Omental fat pad (tissue), 4 donors: ENCODE measurements around a stretch of chr21.

DNA sequence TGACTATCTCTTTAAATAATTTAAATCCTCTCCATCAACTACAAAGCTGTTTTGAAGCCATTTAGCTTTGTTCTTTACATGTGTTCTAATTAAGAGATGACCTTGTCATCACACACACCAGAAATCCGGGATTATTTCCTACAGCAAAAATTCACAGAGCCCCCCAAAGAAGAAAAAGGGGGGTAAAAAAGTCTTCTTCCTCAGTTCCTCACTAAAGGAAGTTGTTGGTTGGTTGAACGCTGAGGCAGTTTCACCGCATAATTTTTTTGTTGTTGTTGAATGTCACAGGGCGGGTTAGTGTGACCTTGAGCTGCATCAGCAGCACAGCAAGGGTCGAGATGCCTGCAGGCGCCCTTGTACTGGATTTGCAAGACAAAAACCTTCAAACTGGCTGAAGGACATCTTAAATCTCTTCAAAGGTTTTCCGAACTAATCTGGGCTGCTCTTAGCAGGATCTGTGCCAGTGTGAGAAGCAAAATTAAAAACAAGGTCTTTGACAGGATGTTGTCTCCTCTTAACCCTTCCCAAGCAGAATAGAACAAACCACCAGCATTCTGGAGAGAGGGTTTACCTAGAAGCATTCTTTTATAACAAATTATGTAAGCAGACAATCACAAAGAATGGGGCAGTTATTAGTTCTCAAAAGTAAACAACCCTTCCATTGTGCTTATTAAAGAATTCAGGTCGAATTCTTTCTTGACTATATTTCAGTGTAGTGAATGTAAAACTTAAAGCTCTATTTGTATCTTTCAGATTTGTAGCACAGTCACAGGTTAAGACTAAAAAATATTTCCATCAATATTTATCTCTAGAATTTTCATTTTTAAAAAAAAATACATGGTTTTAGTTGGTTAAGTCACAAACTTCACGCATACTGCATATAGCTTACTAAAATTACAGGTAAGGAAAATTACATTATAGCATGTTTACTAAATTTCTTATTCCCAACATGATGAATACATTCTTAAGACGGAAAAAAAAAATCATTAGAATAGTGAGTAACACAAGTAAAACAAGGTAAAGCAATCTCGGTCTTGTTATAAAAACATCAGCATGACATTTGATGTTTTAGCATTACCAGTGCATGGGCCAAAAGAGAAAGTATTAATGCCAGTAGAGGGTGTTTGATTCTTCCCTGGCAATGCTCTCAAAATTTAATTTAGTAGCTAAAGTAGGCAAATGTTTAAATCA lies 59.2 kb downstream of the NRIP1 start:
- PRO-cap, result no peak
- RAMPAGE, long total RNA, 4 experiments, result no peak in any of the 4 experiments

GRCh38 chr21:15052438-15053450 lies 12.1 kb downstream of the NRIP1 start:
- PRO-cap, result no peak
- RAMPAGE, long total RNA, 4 experiments, result no peak in any of the 4 experiments

DNA sequence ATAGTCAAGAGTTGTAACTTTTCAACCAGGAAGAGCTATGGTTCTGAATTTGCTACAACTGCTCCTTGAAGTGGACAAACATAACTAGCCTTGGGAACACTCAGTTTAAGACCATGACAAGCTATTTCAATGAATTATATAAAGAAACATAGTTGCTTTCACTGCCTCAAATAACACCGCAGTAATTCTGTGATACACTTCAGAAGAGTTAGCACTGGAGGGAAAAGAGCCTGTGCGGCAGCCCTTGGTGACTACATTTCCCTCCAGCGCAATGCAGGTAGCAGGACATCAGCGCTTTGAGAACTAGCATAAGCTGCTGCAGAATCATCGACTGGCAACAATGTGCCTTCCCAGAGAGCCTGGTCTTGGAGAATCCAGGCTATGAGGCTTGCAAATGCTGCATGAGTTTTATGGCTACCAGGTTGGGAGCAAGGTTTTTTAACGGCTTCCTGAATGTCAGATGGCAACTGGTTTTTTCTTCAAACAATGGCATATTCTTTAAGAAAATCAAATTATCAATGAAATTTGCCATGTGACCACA lies 7.5 kb downstream of the NRIP1 start:
- PRO-cap, result no peak
- RAMPAGE, long total RNA, 4 experiments, result no peak in any of the 4 experiments

DNA sequence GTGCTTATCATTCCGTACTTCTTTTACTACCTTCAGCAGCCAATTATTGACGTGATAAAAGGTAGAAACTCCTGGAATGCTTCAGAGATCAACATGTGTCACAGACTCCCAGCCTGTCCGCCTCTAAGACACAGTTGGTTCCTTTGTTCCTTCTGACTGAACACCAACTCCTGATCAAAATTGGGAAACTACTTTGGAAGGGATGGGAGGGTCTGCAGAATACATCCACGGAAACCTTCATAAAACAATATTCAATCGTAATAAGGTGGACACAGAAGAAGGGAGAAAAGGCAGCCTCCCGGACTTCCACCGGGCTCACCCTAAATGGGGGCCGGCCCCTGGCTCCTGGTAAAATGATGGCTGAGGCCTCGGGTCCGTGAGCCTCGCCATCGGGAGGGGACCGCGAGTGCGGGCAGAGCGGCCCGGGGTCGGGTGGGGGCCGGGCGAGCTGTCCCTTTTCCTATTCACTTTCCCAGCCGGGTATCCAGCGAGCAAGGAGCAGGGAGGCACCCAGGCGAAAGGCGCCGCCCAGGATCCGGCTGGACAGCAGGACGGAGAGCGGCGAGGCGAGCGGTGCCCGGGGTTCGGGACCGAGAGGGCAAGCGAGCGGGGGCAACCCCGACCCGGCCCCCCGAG lies 875 bp downstream of the NRIP1 start:
- PRO-cap, result no peak
- RAMPAGE, long total RNA, 4 experiments, result no peak in any of the 4 experiments

- PRO-cap, result no peak
- RAMPAGE, long total RNA, 4 experiments, result no peak in any of the 4 experiments
These were observed 86.8 kb upstream of the USP25 start for GRCh38 chr21:15643024-15643315.

- PRO-cap, result no peak
- RAMPAGE, long total RNA, 4 experiments, result no peak in any of the 4 experiments
These were observed 47.9 kb downstream of the USP25 start for GRCh38 chr21:15777615-15778151.

- PRO-cap, result no peak
- RAMPAGE, long total RNA, 4 experiments, result no peak in any of the 4 experiments
These were observed 52.6 kb downstream of the USP25 start for GRCh38 chr21:15781935-15783235.

- PRO-cap, result no peak
- RAMPAGE, long total RNA, 4 experiments, result start-site peak on the plus strand in 3 of 4 experiments, at chr21:16194186-16194573 at its widest, 18 to 41 reads per replicate
These were observed 464.4 kb downstream of the USP25 start for GRCh38 chr21:16193879-16194813.

DNA sequence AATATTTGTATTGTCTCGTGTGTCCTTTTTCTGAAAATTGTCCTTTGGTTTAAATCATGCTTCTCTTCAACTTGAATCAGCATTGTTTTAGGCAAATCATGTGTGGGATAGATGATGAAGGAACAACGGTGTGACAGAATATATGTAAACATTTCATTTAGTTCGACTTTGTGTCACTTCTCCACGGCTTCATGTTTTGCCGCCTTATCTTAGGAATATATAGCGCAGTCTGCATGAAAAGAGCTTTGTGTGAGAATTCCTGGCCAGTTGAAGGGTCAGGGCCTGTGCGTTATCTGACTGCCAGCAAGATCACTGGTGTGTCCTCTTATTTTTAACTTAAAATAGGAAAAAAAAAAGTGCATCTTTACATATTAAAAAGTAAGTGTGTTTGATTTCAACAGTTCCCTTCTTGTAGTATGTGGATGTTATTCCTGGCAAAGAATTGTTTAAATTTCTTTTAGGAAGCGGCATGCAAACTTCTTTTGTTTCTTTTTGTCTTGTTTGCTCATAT lies 465.1 kb downstream of the USP25 start:
- PRO-cap, result no peak
- RAMPAGE, long total RNA, 4 experiments, result no peak in any of the 4 experiments

DNA sequence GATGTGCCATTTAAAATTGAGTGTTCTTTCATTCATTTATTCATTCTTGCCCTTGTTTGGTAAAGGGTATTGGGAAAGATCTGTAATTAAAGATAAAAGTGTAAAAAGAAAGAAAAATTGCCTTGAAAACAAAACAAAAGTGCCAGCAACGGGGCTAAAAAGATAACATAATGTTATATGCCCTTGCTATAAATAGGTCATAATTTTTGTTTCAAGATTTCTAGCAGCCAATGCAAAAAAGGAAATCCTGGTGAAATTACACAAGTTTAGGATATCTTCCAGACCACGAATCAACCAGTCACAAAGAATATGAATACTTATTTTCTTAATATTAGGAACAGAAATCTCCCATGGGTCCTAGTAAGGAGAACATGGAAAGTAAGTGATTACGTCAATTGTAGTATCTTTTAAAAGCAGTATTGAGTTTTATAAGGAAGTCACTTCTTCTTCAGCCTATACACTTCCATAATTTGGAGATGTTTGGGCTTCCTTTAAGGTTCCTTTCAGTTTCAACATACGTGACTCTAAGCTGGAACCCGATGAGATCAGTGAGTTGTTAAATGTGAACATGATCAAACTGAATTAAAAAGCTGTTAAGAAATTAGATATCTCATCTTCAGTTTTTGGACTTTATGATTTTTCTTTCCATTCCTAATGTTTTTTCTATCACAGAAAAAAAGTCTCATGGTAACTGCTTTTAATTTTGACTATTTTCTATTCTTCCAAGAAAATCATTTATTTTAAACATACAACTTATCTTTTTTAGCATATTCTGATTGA lies 534.5 kb downstream of the USP25 start:
- PRO-cap, result no peak
- RAMPAGE, long total RNA, 4 experiments, result no peak in any of the 4 experiments

DNA sequence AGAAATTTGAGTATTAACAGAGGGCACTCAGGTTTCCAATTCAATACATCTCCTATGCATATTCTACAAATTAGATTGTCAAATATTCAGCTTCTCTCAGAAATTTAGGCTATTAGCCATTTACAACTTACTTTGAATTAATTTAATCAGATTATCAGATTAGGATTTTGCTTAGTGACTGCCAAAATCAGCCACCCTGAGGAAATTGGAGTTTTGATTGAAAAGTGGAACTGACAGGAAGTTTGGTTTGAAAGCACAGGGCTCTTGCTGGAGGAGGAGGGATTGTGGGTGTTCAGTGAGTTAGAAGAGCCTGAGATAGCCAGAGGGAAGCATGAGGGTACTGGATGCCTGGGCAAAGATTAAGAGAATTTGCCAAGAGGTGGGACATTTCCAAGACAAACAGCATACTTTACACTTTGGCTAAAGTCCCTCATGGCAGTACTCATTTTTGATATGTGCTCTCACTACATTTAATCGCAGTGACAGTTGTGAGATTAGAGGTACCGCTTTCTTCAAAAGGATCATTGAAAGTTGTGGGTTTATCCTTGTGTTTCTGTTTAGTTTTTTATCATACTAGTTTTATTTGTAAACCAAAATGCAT lies 678.1 kb downstream of the USP25 start:
- PRO-cap, result no peak
- RAMPAGE, long total RNA, 4 experiments, result no peak in any of the 4 experiments

- PRO-cap, result no peak
- RAMPAGE, long total RNA, 4 experiments, result no peak in any of the 4 experiments
These were observed 803.9 kb downstream of the USP25 start for GRCh38 chr21:16533617-16534189.

- PRO-cap, result no peak
- RAMPAGE, long total RNA, 4 experiments, result no peak in any of the 4 experiments
These were observed 762.8 kb upstream of the CXADR start for GRCh38 chr21:16750050-16750407.

- PRO-cap, result no peak
- RAMPAGE, long total RNA, 4 experiments, result no peak in any of the 4 experiments
These were observed 384.7 kb upstream of the CXADR start for GRCh38 chr21:17127987-17128648.

- PRO-cap, result no peak
- RAMPAGE, long total RNA, 4 experiments, result no peak in any of the 4 experiments
These were observed 1.0 kb upstream of the CXADR start for GRCh38 chr21:17511686-17512311.

DNA sequence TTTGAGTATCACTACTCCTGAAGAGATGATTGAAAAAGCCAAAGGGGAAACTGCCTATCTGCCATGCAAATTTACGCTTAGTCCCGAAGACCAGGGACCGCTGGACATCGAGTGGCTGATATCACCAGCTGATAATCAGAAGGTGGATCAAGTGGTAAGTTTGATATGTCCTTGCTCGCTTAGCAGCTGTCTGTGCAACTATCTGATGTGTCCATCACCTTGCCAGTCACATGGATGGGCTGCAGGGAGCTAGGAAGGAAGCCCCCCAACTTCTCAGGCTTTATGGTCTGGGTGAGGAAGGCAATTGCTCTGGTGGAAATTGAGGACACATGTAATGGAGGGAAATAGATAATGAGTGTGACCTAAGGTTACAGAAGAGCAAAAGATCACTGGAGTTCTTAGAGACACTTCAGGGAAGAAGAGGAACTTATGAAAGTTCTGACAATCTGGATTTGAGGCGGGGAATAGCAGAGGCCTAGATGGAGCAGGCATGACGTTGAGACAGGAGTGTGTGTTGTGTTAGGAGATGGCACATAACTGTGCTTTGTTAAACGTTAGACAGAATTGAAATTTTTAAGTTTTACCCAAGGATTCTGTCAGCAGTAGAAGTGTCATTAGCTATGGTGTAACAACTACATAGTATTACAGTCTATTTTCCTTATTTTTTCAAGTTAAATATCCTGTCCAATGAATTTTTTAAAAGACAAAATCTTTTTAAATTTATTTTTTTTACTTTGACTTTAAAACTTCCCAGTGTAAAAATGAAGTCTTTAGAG lies 34.4 kb downstream of the CXADR start:
- PRO-cap, result no peak
- RAMPAGE, long total RNA, 4 experiments, result no peak in any of the 4 experiments

DNA sequence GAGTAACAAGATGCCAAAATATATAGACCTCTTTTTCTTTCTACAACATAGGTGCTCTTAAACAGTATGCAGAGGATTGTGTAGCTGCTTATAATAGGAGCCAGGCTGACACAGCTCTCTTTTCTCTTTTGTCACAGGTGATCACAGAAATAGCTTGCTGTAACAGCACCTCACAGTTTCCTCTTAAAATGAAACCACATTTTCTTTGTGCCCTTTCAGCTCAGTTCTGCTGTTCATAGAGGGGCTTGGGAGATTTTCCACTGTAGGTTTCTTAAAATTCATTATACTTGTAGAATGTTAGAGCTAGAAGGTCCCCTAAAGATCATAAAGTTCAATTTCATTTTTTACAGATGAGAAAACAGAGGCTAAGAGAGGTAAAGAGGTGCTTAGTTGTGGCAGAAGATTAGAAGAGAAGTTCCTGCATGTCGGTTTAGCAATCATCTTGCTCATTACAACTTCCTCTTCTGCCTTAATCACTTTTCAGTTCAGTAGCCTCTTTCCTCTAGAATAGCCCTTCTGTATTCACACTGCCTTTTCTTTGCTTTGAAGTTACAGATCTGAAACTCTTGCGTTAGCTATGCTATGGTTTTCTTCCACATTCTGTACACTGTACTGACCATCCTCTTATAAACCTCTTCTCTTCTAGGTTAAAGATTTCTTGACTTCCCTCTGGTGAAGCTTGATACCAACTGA lies 35.2 kb downstream of the C21orf91 start:
- PRO-cap, result no peak
- RAMPAGE, long total RNA, 4 experiments, result no peak in any of the 4 experiments

GRCh38 chr21:19345175-19345517 lies 941.6 kb upstream of the TMPRSS15 start:
- PRO-cap, result no peak
- RAMPAGE, long total RNA, 4 experiments, result no peak in any of the 4 experiments

GRCh38 chr21:21146543-21147573 lies 148.6 kb downstream of the NCAM2 start:
- PRO-cap, result no peak
- RAMPAGE, long total RNA, 4 experiments, result no peak in any of the 4 experiments

- PRO-cap, result no peak
- RAMPAGE, long total RNA, 4 experiments, result no peak in any of the 4 experiments
These were observed 260.4 kb downstream of the NCAM2 start for GRCh38 chr21:21258651-21258906.